HL-60 (cell line): ENCODE measurements around the genes CFTR, AASS, CADPS2 and SLC13A1.

DNA sequence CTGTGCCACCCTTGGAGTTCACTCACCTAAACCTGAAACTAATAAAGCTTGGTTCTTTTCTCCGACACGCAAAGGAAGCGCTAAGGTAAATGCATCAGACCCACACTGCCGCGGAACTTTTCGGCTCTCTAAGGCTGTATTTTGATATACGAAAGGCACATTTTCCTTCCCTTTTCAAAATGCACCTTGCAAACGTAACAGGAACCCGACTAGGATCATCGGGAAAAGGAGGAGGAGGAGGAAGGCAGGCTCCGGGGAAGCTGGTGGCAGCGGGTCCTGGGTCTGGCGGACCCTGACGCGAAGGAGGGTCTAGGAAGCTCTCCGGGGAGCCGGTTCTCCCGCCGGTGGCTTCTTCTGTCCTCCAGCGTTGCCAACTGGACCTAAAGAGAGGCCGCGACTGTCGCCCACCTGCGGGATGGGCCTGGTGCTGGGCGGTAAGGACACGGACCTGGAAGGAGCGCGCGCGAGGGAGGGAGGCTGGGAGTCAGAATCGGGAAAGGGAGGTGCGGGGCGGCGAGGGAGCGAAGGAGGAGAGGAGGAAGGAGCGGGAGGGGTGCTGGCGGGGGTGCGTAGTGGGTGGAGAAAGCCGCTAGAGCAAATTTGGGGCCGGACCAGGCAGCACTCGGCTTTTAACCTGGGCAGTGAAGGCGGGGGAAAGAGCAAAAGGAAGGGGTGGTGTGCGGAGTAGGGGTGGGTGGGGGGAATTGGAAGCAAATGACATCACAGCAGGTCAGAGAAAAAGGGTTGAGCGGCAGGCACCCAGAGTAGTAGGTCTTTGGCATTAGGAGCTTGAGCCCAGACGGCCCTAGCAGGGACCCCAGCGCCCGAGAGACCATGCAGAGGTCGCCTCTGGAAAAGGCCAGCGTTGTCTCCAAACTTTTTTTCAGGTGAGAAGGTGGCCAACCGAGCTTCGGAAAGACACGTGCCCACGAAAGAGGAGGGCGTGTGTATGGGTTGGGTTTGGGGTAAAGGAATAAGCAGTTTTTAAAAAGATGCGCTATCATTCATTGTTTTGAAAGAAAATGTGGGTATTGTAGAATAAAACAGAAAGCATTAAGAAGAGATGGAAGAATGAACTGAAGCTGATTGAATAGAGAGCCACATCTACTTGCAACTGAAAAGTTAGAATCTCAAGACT lies at the start of gene CFTR:
Gene CFTR (plus strand): TSS at position 765 of the 1,138 bp plus-strand sequence.
- RRBS = 50% methylated on average over 6 of the region's 55 CpGs

DNA sequence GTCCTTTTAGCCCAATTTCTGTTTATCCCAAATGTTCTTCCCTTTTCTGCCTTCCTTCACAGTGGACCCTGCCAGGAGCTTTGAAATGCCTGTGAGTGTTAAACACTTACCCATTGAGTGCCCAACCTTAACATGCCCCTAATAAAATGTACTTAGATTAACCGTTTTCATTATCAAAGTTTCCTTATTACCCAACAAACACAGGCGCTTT lies 176.9 kb downstream of the CFTR start:
- RRBS = no CpG with 5 or more reads among the region's 2 CpGs

- RRBS = no CpG with 5 or more reads among the region's 8 CpGs
These were observed 65.1 kb downstream of the CTTNBP2 start for GRCh38 chr7:117808052-117808680.

GRCh38 chr7:118007014-118007421 lies 133.8 kb upstream of the CTTNBP2 start:
- RRBS = no CpG with 5 or more reads among the region's 5 CpGs

DNA sequence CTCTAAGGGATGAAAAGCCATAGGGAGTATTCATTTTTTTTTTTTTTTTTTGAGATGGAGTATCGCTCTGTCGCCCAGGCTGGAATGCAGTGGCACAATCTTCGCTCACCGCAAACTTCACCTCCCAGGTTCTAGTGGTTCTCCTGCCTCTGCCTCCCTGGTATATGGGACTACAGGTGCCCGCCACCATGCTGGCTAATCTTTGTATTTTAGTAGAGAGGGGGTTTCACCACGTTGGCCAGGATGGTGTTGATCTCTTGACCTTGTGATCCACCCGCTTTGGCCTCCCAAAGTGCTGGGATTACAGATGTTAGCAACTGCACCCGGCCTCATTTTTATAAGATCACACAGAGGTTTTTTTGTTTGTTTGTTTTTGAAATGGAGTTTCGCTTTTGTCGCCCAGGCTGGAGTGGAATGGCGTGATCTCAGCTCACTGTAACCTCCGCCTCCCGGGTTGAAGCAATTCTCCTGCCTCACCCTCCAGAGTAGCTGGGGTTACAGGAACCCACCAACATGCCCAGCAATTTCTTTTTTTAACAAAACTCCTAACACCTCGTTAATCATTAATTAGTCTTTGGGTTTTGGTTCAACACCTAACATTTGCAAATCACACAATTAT lies 1.6 kb upstream of the LSM8 start:
- RRBS = no CpG with 5 or more reads among the region's 14 CpGs

GRCh38 chr7:119695933-119696359 lies 577.0 kb upstream of the KCND2 start:
- RRBS = no CpG with 5 or more reads among the region's 4 CpGs

DNA sequence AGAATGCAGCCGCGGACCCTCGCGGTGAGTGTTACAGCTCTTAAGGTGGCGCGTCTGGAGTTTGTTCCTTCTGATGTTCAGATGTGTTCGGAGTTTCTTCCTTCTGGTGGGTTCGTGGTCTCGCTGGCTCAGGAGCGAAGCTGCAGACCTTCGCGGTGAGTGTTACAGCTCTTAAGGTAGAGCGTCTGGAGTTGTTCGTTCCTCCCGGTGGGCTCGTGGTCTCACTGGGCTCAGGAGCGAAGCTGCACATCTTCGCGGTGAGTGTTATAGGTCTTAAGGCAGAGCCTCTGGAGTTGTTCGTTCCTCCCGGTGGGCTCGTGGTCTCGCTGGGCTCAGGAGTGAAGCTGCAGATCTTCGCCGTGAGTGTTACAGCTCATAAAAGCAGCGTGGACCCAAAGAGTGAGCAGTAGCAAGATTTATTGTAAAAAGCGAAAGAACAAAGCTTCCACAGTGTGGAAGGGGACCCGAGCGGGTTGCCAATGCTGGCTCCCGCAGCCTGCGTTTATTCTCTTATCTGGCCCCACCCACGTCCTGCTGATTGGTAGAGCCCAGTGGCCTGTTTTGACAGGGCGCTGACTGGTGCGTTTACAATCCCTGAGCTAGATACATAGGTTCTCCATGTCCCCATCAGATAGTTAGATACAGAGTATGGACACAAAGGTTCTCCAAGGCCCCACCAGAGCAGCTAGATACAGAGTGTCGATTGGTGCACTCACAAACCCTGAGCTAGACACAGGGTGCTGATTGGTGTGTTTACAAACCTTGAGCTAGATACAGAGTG lies 322.4 kb upstream of the KCND2 start:
- RRBS = no CpG with 5 or more reads among the region's 35 CpGs

DNA sequence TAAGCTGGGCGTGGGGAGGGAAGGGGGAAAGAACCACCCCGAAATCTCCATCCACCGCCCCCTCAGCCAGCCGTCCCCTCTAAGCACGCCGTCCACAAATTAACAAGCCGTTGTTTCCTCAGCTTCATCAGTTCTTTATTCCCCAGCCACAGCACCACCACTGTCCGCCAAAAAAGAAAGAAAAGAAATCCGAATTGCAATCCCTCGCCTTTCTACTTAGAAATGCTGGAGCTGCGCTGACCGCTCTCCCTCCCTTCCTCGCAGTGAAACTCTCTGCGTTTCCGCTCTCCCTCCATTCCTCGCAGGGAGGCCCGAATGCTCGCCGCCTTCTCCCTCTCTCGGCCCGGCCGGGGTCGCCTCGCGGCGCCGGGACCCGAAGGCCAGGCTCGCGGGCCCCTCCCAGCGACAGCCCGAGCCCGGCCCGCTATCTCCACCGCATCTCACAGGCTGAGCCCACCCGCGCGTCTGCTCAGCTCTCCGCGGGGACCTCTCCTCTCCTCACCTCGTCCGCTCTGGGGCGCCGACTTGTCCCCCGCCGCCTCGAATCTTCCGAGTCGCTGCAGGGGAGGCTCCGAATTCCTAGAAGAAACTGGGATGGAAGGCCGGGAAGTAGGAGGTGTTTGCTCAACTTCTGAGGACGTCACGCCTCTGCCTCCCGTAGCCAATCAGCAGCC lies at the start of gene AASS:
Gene AASS (minus strand): TSS at position 591 of the 674 bp plus-strand sequence.
- RRBS = 12% methylated on average over 7 of the region's 54 CpGs

- RRBS = no CpG with 5 or more reads among the region's 3 CpGs
These were observed 26.9 kb downstream of the RNF133 start for GRCh38 chr7:122672115-122672401.

- RRBS = 2% methylated on average over 47 of the region's 75 CpGs
These were observed at the start of gene CADPS2 for GRCh38 chr7:122886357-122887113. TSS of gene CADPS2 (minus strand) at chr7:122886460.

- RRBS = no CpG with 5 or more reads among the region's 5 CpGs
These were observed at the start of gene SLC13A1 for GRCh38 chr7:123199628-123200221. TSS of gene SLC13A1 (minus strand) at chr7:123199969.

- RRBS = 2% methylated on average over 2 of the region's 46 CpGs
These were observed 1.5 kb downstream of the IQUB start for GRCh38 chr7:123532597-123533562.

DNA sequence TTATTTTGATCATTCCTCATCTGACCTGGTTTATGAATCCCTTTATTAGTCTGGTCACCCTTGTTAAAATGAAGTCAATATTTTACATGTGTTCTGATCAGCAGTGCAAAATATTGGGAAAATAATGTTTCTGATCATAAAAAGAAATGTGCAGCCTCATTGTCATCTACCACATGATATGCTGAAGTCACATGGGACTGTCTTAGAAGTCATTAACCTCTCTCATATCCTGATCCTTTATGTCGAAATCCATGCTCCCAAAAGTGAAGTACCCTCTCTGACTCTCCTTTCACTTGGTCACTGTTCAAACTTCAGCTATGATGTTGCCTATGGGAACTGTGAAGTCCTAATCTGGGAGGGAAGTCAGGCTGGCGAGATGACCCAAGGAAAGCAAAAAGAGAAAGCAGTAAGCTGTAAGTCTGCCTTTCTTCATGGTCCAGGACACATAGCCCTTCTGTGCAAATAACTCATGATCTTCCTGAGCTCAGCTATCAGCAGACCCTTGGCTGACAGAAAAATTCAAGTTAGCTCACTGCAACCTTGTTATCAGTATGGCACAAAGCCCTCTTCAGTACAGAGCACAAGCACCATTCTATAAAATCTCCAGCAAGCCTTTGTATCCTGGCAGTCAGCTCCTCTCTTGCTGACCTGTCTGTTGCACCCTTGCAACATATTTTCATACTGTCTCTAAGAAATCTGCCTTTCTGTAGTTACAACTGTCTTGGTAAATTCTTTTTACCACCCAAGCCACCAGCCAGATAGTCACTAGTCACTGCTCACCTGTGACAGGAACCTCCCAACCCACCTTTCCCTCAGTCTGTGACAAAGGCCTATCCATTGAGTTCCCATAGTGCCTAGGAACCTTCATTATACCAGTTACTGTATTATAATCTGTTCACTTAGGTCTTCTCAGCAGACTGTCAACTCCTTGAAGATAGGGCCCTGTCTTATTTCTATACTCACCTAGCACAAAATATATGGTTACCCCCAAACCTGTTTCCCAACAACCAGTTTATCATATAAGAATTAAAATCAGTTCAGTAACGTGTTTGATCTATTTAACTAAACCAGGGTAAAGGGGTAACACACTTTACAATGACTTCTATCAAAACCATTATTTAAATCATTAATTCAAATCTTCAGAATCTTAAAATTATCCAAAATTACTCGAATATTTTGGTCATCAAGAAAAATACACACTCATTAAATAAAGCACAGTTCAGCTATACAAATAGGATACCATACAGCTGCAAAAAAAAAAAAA lies 29.3 kb downstream of the WASL start:
- RRBS = no CpG with 5 or more reads among the region's 4 CpGs

GRCh38 chr7:124517863-124518084 lies 247.8 kb downstream of the GPR37 start:
- RRBS = no CpG with 5 or more reads among the region's 1 CpG

DNA sequence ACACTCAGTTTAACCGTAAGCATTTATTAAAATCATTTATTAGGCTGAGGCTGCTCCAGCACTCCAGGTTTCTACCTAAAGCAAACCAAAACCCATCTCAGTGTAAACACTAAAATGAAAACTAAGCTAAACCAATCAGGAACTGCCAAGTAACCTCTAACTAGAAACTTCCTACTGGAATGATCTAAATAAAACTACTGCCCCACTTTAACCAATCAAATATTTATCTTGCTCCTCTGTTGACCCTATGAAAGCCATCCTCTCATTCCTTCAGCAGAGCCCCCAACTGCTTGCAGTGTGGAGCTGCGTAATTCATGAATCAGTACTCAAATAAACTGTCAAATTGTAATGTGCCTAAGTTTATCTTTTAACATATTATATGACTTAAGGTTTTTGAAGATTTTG lies 47.6 kb downstream of the GPR37 start:
- RRBS = no CpG with 5 or more reads among the region's 2 CpGs

DNA sequence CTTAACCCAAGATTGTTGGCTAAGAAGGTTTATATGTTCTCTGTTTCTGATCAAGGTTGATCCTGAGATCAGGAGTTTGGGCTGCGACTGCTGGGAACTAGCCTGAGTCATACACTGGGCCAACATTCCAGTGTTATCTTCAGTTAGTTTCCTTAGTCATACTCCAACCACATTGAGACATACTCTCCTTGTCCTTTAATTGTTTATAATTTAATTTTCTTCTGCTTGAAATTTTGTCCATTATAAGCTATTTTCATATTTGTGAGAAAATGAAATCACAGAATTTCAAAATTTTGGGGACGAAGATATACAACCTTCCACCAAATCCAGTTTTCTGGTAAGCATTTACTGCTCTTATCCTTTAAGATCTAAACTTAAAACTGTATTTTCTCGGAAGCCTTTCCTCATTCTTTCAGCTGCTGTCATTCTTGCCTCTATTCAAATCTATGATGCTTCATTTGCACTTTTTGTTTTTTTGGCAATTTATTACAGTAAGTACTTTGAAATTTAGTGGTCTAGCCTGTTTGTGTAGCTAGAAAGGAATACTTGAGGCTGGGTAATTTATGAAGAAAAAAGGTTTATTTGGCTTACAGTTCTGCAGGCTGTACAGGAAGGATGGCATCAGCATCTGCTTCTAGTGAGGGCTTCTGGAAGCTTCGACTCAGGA lies 63.4 kb upstream of the POT1 start:
- RRBS = no CpG with 5 or more reads among the region's 4 CpGs

DNA sequence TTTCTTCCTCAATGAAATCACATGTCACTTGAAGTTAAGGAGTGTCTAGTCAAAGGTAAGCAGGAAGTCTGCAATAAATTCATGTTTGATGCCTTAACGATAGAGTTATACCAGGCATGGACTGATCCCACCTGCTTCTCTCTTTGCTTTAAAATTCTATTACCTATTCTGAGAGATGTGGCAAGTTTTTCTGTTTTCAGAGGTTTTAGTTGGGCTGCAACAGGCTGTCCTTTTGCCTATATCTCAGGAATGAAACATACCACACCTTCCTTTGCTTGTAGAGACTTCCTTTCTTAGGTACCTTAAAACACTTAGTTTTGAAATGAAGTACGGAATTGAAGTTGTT lies 62.3 kb downstream of the ZNF800 start:
- RRBS = no CpG with 5 or more reads among the region's 2 CpGs

DNA sequence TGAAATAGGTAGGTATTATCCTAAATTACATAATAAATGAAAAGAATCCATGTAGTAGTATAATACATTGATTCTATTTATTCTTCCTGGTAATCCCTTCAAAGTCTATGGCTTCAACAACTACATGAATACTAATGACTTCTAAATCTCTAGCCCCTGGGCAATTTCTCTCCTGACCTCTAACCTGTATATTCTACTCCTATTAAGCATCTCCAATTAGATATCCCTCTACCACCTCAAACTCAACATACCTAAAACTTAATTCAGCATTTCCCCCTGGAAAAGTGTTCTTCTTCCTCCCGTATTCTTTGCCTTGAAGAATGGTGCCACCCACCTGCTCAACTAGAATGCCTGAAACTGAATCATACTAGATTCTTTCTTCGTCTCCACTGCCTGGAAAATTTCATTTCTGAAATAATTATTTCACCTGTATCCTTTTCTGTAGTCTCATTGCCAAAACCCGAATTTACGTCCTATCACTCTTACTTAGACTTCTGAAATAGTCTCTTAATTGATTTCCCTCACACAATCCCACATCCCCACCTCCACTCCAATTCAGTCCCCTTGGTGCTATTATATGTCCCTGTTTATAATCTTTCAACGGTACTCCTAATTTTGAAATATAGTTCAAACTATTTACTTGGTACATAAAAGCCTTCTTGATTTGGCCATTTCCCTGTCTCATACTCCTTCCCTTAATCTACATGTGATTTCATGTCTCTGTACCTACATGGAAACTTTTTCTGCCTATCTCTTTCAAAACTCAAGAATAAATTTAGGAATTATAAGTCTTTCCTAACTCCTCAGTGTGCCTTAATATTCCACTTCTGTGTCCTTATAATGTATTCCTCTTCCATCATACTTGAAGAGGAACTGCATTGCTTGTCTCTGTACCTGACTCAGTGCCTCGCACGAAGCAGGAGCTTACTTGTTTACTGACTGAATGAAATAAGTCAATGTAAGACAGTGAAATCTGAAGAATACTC lies 34.3 kb downstream of the ZNF800 start:
- RRBS = no CpG with 5 or more reads among the region's 7 CpGs

- RRBS = no CpG with 5 or more reads among the region's 2 CpGs
These were observed 21.3 kb downstream of the ZNF800 start for GRCh38 chr7:127371040-127371874.